ENCODE data around the genes CCDC32, VPS18 and CHP1.

DNA sequence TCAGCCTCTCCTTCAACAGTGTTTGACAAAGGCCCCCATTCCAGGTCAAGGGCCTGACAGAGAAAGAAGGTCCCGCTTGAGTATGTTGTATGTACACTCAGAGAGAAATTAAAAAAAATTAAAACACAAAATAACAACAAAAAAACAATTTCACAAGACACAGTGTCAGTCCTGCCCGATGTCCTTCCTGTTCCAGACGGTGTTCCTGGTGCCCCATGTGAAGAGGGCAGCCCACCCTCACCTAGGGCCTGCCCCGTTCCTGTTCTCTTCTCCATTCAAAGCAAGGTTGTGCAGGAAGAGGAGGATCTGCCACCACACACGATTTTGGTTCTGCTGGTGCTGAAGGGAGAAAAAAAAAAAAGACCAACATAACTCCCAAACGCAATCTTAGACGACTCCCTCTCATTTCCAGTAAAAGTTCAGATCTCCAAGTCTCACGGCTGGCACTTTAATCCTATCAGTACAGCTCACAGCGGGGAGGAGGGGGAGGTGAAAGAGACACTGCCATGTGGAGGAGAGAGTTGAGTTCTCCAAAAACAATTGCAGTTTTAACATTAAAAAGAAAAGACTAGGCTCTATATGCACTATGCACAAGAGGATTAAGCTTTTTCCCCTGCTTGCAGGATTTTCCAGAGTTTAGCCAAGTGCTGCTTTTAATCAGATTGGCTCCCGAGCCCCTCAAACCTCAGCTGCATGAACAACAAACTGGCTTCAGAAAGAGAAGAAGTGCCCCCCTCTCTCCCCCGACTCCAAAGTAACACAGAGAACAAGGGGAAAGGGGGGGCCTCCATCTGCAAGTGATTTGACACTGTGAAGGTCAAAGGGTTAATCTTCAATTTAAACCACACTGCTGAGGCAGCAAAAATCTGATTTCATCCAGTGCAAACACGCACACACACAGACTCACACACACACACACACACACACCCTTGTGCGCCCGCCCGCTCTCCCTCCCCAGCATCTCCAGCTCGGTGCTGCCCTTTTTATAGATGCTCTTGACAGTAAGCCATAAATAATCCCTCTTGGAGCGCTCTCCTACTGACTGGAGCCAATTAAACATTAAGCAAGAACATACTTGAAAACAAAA lies 16.8 kb downstream of the BMF start:
- PRO-cap = no peak
- RAMPAGE, long total RNA, 4 experiments = no peak in any of the 4 experiments

GRCh38 chr15:40105937-40106463 lies 2.7 kb downstream of the BMF start:
- PRO-cap = no peak
- RAMPAGE, long total RNA, 4 experiments = no peak in any of the 4 experiments

GRCh38 chr15:40239627-40239995 lies 748 bp downstream of the PAK6 start:
- PRO-cap = no peak
- RAMPAGE, long total RNA, 4 experiments = no peak in any of the 4 experiments

- PRO-cap = no peak
- RAMPAGE, long total RNA, 4 experiments = no peak in any of the 4 experiments
These were observed 6.1 kb downstream of the CCDC9B start for GRCh38 chr15:40334447-40335251.

DNA sequence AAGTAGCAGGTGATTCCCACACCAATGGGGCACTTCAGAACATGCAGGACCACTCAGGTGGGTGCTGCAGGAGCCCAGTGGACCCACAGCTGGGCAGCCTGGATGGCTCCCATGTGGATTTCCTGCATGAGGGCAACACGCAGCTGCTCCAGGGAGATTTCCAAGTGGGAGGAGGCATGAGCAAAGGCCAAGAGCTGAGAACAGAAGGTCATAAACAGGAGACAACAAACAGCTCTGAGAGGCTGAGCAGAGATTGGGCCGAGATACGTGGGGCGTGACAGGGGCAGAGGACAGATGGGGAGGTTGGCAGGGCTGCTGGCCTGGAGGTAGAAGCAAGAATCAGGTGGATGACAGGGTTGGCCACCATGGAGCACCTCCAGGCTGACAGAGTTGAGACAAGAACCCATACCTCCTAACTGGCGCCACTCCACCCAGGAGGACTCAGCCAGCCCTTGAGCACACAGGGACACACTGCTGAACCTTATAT lies 2.9 kb downstream of the PHGR1 start:
- PRO-cap = no peak
- RAMPAGE, long total RNA, 4 experiments = no peak in any of the 4 experiments

- PRO-cap = bidirectional peak, plus-strand start at chr15:40440953, minus-strand start at chr15:40440793
- RAMPAGE, long total RNA, 4 experiments = no peak in any of the 4 experiments
These were observed 431 bp upstream of the BAHD1 start for GRCh38 chr15:40440184-40440859.

DNA sequence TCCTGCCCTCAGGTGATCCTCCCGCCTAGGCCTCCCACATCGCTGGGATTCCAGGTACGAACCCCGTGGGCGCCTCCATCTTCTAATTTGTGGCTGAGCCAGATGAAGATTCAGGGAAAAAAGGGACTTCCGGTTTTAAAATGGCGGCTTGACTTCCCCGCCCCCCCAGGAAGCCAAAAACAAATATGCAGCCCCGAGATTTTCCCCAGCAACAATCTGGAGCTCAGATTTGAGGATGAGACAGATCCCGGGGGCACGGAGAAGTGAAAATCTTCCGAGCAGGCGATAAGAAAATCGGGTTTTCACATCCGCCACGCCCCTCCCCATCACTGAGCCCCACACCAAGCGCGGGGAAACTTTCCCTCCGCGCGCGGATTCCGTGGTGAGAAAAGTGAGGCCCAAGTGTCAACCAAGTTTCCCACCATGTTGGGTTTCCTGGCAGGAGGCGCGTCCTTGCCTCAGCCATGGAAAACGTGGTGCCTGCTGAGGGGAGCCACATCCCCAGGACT lies 15.5 kb downstream of the CHST14 start:
- PRO-cap = no peak
- RAMPAGE, long total RNA, 4 experiments = no peak in any of the 4 experiments

- PRO-cap = no peak
- RAMPAGE, long total RNA, 4 experiments = no peak in any of the 4 experiments
These were observed 11.7 kb downstream of the CCDC32 start for GRCh38 chr15:40552989-40553749.

GRCh38 chr15:40564222-40565427 lies at the start of gene CCDC32:
Gene CCDC32, minus strand, starts transcription at chr15:40565042.
- PRO-cap = bidirectional peak, plus-strand start at chr15:40565237, minus-strand start at chr15:40565040
- RAMPAGE, long total RNA, 4 experiments = start-site peak on the minus strand in 4 of 4 experiments, at chr15:40564992-40565035 at its widest, 65 to 570 reads per replicate

DNA sequence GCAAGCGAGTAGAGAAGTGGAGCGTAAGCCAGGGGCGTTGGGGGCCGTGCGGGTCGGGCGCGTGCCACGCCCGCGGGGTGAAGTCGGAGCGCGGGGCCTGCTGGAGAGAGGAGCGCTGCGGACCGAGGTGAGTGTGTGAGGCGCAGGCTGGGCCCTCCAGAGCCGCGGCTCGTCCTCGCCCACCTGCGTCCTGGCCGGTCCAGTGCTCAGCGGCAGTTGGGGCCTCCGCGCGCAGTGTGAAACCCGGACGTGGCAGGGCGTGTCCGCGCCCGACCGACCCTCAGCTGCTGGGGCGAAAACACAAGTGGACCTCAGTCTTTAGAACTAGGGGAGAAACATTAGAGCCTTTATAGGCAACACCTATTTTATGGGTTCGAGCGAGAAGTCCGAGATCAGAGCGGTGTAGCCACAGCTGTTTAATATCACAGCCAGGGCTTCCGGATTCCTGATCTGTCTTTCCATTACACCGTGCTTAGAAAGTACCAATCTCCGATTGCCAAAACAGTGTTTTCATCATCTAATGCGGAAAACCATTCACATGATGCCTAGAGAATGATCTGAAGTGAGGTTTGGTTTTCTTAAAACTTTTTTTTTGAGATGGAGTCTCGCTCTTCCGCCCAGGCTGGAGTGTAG lies 441 bp downstream of the RAD51 start:
- PRO-cap = no peak
- RAMPAGE, long total RNA, 4 experiments = no peak in any of the 4 experiments

GRCh38 chr15:40776784-40777153 lies 7.0 kb downstream of the C15orf62 start:
- PRO-cap = no peak
- RAMPAGE, long total RNA, 4 experiments = no peak in any of the 4 experiments

DNA sequence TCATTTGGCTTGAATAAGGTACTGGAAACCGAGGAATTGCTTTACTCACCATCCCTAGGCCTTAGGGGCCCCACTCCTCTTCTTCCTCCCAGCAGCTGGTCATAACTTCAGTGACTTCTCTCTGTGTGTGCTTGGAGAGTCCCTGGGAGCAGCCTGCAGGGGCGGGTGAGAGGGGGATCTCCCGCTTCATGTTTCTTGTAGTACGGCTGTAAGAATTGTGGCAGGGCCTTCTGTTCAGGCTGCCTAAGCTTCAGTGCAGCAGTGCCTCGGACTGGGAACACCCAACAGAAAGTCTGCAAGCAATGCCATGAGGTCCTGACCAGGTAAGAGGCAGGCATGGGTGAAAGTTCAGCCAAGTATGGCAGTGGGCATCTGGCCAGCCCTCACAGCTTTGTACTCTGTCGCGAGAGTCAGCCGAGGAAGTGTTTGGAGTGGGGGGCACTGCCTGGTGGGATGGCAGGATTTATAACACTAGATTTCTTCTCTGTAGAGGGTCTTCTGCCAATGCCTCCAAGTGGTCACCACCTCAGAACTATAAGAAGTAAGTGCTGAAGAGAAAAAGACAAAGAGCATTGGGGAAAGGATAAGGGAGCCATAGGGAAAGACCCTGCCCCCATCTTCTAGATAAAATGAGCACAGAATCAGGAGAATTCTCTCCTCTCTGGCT lies 1.8 kb upstream of the DNAJC17 start:
- PRO-cap = no peak
- RAMPAGE, long total RNA, 4 experiments = no peak in any of the 4 experiments

GRCh38 chr15:40894281-40894599 lies at the start of gene VPS18:
Gene VPS18, plus strand, starts transcription at chr15:40894450.
- PRO-cap = bidirectional peak, plus-strand start at chr15:40894450, minus-strand start at chr15:40894360
- RAMPAGE, long total RNA, 4 experiments = start-site peak on the plus strand in 1 of 4 experiments, at chr15:40894436-40894454 at its widest, 111 reads per replicate

- PRO-cap = bidirectional peak, plus-strand start at chr15:40895021, minus-strand start at chr15:40895004
- RAMPAGE, long total RNA, 4 experiments = no peak in any of the 4 experiments
These were observed 625 bp downstream of the VPS18 start for GRCh38 chr15:40894600-40895550.

DNA sequence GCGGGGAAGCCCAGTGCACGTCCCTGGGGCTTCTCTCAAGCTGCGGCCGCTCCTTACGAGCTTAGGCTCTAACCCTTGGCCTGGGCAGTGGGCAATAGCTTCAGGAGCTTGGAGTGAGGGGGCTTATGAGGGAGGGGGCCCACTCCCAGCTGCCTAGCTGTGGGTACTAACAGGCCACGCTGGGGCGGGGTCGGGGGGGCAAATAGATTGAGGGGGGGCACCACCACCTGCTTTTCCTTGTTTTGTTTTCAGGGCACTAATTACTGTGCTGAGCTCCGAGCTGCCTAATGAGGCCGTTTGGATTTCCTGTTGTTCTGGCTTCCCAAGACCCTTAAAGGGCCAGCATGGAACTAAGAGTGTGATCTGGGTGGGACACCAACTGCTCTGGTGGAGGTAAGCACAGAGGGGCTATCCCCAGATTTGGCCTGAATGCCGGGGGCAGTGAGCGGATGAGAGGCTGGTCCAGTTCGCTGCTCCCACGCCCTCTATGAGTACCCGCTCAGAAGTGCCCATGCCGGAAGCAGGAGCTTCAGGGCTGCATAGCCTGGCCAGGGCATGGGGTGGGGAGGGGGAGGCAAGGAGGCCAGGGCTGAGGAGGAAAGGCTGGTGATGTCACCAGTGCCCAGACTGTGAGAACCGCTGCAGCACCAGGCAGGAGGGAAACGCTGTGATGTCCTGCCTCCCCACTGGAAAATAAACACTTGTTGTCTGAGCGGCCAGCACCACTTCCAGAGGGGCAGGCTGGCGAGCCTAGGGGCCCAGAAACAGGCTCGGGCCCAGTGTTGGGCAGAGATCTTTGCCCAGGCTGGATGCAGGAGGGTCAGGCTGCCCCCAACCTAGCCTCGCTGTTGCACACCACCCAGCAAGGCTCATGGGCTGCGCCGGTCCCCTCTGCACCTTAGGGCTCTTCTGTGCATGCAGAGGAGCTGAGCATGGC lies 11.1 kb upstream of the DLL4 start:
- PRO-cap = no peak
- RAMPAGE, long total RNA, 4 experiments = no peak in any of the 4 experiments

- PRO-cap = no peak
- RAMPAGE, long total RNA, 4 experiments = no peak in any of the 4 experiments
These were observed 32.3 kb downstream of the CHAC1 start for GRCh38 chr15:40985306-40986270.

DNA sequence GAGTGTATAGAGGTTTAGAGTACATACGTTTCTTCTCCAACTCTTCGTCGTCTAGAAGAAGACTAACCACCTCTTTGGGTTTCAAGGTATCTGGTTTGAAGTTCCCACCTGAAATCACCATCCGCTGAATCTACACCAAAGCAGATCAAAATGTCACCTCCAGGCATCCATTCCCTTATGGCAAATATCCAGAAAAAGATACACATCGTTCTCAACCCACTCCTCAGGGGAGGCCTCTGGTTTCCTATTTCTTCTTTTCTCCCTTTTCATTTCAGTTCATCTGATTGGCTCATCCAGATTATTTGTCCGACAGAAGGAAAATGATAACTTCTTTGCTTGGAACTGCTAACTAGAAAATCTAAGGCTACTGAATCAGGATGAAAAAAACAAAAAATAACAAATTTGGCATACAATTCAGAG lies 33.8 kb downstream of the CHAC1 start:
- PRO-cap = no peak
- RAMPAGE, long total RNA, 4 experiments = no peak in any of the 4 experiments

DNA sequence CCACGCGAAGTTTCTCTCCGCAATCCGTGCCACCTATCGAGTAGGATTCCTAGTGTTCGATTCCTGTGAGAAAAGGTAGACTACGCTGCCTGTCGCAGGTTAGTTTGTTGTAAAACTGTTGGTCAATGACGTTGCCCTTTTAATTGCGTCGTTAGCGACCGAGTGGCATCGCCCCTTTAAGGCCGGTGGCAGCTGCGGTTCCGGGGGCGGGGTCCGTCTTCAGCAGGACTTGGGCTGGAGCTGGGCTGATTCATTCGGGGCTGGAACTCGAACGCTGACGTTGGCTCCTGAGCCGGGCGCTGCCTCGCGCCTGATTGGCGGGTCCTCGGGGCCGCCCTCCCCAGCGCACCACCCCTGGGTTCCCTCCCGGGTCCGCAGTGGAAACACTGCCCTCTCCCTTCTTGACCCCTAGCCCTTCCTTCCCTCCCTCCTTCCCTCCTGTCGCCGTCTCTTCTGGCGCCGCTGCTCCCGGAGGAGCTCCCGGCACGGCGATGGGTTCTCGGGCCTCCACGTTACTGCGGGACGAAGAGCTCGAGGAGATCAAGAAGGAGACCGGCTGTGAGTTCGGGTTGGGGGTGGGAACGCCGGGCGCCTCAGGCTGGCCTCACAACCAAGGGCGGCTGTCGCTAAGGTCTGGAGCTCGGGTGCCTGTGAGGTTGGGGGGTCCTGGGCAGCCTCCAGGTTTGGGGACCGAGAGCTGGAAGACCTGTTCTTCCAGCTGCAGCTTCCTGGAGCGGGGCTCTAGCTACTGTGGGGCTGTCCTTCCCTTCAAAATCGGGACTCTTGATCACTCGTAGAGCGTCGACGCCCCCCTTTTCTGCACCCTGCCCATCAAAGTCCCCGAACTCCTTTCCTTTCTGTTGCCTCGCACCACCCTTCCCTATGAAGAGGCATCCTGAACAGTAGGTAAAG lies at the start of gene CHP1:
CHP1 (plus strand) TSS at position 377 of the 912 bp plus-strand sequence.
- PRO-cap = unidirectional peak, plus-strand start at position 253 of the sequence; unidirectional peak, plus-strand start at position 419 of the sequence
- RAMPAGE, long total RNA, 4 experiments = start-site peak on the plus strand in 4 of 4 experiments, centred at positions 392 to 413 of the sequence, 373 to 1,067 reads per replicate

GRCh38 chr15:41333059-41333659 lies 478 bp downstream of the NUSAP1 start:
- PRO-cap = unidirectional peak, minus-strand start at chr15:41333210
- RAMPAGE, long total RNA, 4 experiments = no peak in any of the 4 experiments

DNA sequence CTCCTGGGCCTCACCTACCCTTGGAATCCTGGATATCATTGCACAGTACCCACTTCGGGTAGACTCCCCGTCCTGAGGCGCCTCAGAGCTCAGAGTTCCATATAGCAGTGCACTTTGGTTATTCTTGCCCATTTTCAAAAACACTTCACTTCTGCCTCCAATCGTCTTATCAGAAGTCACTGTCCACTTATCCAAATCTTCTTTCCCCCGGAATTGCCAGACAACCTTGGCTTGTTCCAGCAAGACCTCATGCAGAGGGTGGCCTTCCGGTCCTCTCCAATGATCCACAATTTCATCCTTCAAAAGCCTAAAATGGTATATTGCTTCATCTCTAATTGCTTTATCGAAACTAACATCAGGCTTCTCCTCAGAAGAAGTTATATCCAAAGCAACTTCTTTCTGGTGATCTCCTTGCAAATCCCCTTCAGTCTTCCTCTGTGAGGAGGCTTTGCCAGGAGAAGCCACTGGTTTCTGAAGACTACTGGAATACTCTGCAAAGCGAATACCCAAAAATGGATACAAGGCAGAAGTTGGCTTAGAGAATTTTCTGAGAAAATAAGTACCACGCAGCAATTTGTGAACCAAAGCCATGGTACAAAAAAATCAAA lies 5.7 kb downstream of the NDUFAF1 start:
- PRO-cap = no peak
- RAMPAGE, long total RNA, 4 experiments = no peak in any of the 4 experiments